ENCODE measurements around the genes ATF6, C1orf226 and DDR2.

GRCh38 chr1:161540616-161540982 lies 9.0 kb downstream of the FCGR3A start:
- PRO-cap: no peak
- RAMPAGE, long total RNA, 2 experiments: no peak in any of the 2 experiments

GRCh38 chr1:161765907-161767072 lies at the start of gene ATF6:
Gene ATF6, plus strand, starts transcription at chr1:161766320.
- PRO-cap: bidirectional peak, plus-strand start at chr1:161766324, minus-strand start at chr1:161766132
- RAMPAGE, long total RNA, 2 experiments: start-site peak on the plus strand in 2 of 2 experiments, at chr1:161766308-161766356 at its widest, 184 to 293 reads per replicate

DNA sequence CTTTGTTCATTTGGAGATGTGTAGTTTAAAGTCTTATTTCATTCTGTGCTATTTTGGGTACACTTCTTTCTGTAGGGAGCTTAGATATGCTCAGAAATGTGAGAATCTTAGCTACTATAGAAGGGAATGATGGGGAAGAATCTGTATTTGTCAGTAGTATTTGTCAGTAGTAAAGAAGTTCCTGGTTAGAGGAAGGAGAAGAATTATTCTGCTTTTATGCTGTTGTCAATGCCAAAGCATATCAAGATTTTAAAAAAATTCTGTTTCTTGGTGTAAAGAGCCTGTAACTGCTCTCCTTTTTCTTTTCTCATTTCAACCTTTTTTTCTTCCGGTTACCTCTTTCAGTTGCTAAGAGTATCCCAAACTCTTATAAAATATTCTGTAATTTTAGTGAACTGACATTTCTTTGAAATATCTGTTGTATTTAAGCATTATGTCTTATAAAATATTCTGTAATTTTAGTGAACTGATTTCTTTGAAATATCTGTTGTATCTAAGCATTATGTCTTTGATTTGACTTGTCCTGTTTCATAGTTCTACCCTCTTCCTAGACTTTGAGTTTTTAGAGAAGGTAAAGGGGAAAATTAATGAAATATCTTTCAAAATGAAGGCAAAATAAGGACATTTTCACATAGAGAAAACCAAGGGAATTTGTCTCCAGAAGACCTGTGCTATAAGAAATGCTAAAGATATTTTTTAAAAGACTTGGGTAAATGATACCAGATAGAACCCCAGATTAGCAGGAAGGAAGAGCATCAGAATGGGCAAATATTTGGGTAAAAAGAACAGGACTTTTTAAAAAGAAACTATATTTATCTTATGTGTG lies 91.0 kb downstream of the ATF6 start:
- PRO-cap: no peak
- RAMPAGE, long total RNA, 2 experiments: no peak in any of the 2 experiments

DNA sequence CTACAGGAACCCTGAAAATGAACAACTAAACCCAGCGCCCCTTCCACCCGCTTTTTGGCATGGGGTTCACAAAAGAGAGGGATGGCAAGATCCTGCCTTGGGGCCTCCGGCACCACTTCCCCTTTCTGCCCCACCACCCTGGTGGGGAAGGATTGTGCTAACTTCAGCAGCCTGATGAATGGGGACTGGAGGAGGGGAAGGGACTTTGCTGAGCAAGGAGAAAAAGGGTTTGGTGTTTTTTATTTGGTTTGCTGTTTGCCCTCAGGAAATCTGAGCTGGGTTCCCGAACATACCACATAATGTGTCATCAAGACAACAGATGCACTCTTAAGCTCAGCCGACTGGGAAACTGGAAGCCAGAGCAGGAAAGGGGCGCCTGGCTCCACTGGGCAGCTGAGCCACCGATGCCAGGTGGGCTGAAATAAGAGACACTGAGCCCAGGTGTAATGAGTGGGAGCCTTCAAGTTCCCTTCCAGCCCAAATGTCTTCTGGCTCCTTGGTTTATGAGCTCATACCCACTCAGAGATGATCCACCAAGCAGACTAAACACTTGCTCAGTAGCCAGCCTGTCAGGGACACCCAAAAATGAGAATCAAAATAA lies 19.8 kb downstream of the OLFML2B start:
- PRO-cap: bidirectional peak, plus-strand start at position 354 of the sequence, minus-strand start at position 122 of the sequence
- RAMPAGE, long total RNA, 2 experiments: no peak in any of the 2 experiments

- PRO-cap: no peak
- RAMPAGE, long total RNA, 2 experiments: no peak in any of the 2 experiments
Measured at GRCh38 chr1:162196965-162197501, 127.5 kb downstream of the NOS1AP start.

GRCh38 chr1:162229882-162230577 lies 146.6 kb downstream of the SPATA46 start:
- PRO-cap: no peak
- RAMPAGE, long total RNA, 2 experiments: no peak in any of the 2 experiments

DNA sequence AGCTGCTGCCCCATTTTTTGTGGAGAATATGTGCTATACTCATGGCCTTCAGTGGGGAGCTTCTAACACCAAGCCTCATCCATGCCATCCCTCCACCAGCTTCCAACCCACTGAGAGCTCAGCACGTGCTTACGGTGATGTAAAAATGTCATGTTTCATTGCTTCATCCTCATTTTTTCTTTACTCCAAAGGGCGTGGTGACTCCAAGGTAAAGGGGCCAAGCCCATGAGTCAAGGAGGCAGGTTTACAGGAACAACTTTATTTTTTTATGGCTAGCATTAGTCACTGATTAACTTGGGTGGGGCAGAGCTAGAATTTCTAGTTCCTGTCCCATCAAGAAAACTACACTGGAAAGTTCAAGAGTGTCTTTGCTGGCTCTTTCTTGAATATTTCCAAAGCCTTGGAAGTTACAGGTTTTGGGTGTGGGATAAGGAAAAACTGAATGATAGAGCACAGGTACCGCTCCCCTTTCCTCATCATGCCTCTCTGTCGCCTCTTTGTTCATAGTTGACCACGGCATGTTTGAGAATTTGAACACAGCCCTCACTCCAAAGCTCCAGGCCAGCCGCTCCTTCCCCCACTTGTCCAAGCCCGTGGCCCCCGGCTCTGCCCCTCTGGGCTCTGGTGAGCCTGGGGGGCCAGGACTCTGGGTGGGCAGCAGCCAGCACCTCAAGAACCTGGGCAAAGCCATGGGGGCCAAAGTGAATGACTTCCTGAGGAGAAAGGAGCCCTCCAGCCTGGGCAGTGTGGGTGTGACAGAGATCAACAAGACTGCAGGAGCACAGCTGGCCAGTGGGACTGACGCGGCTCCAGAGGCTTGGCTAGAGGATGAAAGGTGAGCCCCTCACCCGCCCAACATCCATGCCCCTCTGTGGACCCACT lies at the start of gene C1orf226:
Gene C1orf226, plus strand, starts transcription at position 345 of the 882 bp plus-strand sequence.
- PRO-cap: no peak
- RAMPAGE, long total RNA, 2 experiments: no peak in any of the 2 experiments

- PRO-cap: unidirectional peak, plus-strand start at chr1:162632558
- RAMPAGE, long total RNA, 2 experiments: no peak in any of the 2 experiments
Measured at GRCh38 chr1:162631917-162632664, at the start of gene DDR2. Gene DDR2, plus strand, starts transcription at chr1:162632464.

DNA sequence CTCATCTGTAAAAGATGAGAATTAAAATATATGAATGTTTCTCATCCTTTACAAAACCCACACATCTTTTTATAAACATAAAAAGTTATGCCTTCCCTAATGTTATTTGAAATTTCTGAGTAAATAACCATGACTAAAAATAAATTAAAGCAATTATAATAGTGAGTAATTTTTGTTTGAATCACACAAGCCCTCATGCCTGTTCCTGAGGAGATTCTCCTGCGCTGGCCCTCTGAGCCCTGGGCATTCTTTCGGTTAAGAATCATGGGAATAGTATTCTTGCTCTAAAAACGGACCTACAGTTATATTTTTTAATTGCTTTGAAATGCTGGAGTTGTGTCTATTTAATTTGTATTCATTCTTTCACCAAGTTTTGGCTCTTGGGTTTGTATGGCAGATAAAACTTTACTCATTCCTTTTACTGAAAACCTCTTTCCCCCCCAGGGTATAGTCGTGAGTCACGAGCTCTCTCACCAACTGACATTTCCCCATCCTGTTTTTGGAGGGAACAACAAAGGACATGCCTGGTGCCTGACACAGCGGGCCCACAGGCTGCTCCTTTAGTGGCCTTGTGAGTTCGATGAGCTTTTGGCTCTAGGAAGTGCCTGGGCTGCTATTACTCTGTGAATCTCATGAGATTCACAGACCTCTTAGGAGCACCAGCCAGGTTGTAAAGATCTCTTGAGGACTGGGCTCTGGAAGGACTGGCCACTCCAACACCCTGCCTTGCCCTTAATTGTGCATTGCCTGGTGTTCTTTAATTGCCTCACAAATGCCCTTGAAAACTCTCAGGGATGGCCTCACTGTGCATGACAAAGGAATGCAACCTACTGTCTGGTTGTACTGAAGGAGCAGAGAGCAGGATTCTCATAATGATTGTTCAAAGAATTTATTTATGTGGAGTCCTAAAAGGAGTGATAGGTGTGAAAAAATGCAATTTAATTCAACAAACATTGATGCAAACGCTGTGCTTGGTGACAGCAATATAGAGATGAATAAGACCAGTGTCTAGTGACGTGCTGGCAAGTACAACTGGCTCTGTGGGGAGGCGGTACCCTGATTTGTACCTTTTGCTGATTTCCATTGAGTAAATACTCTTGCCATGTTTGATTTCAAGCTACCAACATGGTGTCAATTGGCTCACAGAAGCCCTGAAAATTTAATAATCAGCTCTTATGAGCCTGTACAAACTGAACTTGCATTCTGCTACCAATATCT lies 58.7 kb downstream of the DDR2 start:
- PRO-cap: no peak
- RAMPAGE, long total RNA, 2 experiments: no peak in any of the 2 experiments

- PRO-cap: no peak
- RAMPAGE, long total RNA, 2 experiments: no peak in any of the 2 experiments
Measured at GRCh38 chr1:162719639-162720292, 70.7 kb upstream of the HSD17B7 start.

DNA sequence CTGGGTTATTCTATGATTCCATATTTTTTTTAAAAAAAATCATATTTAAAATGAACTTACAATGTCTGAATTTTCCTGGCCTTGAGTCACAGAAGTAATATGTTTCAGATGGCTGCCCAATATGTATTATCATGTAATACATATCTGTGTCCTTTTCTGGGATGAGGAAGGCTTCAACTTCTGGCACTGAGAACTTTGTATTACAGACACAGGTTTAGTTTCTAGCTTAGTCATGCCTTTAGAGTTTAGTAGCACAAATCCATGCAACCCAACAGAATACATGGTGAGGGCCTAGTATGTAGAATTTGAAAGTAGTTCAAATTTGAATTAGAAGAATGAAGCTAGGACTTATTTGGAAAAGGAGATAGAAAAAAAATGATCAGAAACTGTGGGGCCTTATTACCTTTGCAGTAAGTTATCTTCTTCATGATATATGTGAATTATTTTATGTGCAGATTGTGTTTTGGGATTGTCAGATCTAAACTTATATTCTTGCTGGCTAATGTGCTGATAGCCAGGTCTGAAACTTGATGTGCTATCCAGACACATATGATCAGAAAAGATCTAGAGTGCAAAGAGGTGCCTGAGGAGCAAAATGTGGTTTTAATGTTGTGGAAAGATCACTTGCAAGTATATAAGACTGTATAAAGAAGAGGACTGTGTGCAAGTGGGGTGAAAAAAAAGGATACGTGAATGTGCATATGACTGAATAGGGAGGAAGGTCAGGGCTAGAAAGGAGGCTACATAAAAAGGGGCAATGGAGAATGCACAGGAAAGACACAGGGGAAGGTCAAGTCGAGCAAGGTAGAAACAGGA lies 7.6 kb upstream of the HSD17B7 start:
- PRO-cap: no peak
- RAMPAGE, long total RNA, 2 experiments: no peak in any of the 2 experiments

GRCh38 chr1:163068686-163069087 lies 474 bp upstream of the RGS4 start:
- PRO-cap: no peak
- RAMPAGE, long total RNA, 2 experiments: no peak in any of the 2 experiments

GRCh38 chr1:163320987-163321292 lies 814 bp upstream of the NUF2 start:
- PRO-cap: no peak
- RAMPAGE, long total RNA, 2 experiments: no peak in any of the 2 experiments

- PRO-cap: no peak
- RAMPAGE, long total RNA, 2 experiments: no peak in any of the 2 experiments
Measured at GRCh38 chr1:164320800-164321186, 238.2 kb upstream of the PBX1 start.

DNA sequence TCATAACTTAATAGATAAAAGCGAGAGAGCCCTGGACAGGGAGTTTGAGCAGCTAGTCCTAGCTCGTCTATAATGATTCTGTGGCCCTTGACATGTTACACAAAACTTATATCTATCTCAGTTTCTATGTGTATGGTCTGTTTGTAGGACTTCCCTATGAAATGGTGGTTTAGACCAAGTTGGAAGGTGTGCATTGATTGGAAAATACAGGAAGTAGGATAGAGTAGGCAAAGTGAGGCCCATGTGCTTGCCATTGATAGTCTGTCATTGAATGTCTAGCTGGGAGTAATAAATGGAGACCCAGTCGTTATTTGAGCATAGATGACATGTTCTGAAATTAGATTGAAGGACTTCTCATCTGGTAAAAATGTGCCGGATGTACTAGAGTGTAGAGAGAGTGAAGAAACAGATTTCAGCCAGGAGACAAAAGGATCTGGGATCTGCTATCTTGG lies 136.8 kb downstream of the PBX1 start:
- PRO-cap: no peak
- RAMPAGE, long total RNA, 2 experiments: no peak in any of the 2 experiments

DNA sequence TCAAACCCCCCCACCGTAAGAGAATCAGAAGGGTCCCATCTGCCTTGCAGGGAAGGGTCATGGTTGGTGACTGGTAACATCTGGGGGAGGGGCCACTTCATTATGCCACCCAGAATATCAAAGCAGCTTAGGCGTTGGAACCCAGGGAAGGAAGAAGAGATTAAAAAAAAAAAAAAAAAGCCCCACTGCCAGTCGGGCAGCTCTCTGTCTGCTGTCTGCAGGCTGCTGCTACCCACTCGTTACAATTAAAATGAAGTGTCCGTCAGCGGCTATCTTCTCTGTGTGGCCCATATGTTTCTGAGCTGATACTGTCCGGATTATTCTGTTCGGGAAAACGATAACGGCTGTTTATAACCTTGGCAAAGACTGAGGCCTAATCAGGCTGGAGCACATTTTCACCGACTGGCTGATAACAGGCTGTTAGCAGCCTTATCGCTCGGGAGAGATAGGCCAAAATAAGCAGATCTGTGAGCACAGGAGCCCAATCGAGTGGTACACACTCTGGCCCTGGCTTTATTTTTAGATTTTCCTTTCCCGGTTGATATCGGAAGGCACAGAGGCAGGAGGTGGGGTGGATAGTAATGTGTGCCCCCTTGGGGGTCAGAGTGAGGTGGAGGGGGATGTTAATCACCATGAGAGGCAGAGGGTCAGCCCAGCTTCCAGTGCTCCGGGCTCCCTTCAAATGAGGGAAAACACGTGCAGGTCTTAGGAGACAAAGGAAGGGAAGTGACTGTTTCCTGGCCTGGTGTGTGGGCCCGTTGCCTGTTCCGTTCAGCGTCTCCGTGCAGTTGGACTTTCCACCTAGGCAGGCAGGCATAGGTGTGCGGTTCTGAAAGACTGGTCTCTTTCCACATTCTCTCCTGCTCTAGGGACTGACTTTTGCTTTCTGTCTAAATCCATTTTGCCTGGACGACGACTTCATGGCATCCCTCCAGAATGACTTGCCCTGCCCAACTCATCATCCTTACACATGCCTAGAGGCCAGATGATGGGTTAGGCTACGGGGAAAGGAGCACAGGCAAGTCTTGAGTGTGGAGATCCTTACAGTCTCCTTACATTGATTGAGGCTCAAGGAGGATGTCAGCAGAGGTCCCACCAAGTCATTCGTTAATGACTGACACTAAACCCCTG lies 153.4 kb downstream of the PBX1 start:
- PRO-cap: no peak
- RAMPAGE, long total RNA, 2 experiments: no peak in any of the 2 experiments

DNA sequence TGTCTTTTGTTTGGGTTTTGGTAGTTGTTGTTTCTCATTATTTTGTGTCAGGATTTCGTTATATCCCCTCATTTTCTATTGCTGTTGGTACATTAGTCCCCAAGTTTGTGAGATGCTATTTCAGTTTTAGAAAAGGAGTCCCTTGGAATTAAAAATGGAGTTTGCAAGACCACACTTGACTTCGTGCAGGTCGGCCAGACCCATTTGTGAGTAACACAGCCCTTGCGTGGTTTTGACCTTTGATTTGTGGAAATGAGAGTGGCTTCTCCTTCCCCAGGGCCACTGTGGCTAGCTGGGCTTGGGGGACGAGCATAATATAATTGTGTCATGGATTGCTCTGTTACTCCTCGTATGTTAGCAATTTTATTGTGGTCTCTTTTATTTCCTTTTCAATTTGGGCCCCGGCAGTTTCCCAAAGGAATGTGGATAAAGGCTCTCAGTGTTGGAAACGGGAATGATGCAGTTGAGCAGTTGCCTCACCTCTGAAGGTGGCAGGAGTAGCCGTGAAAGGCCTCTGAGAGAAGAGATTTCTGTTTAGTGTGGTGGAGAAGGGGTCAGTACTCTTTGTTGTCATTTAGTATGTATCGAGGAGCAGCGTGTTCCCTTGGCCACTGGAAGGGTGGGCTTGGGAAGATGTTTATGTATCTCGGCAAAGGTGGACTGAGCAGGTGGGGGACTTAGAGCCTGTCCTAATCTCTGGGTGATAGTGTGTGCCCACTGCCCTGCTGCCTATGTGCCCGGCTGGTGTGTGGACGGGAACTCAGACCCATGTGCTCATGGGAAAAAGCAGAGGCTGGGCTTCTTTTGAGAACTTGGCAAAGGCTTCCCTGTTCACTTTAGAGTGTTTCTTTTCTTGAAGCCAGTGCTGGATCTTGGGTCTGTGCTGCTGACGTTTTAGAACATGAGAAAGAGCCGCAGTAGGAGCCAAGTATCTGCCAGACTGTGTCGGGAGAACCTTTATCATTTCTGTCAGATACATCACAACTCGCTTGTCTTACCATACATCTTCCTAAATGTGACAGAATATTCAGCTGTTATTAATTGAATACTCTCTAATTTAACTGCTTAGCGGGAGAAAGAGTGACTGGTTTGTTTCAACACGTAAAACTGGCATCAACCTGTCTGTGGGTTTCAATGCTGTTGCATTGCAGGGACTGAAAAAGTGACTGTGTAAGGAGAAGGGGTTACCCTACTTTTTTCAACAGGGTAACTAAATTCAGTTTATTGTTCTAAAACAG lies 194.9 kb downstream of the PBX1 start:
- PRO-cap: bidirectional peak, plus-strand start at position 938 of the sequence, minus-strand start at position 843 of the sequence
- RAMPAGE, long total RNA, 2 experiments: no peak in any of the 2 experiments

DNA sequence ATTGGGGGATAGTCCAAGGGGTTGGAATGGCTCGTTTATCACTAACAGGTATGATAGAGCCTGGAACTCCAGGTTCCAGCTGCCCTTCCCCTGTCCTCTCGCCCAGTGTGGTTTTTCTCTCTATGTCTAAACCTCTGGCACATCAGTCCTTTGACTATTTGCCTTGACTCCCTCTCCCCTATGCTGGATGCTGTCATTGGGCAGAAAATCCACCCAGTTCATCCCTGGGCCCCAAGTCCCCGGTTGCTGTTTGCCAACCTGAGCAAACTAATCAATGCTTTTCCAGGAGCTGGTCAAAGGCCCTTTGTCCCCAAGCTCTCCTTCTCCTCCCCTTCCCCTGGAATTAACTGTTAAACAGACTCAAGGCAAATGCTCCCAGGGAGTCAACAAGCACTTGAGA lies 102.8 kb downstream of the LMX1A start:
- PRO-cap: no peak
- RAMPAGE, long total RNA, 2 experiments: no peak in any of the 2 experiments

DNA sequence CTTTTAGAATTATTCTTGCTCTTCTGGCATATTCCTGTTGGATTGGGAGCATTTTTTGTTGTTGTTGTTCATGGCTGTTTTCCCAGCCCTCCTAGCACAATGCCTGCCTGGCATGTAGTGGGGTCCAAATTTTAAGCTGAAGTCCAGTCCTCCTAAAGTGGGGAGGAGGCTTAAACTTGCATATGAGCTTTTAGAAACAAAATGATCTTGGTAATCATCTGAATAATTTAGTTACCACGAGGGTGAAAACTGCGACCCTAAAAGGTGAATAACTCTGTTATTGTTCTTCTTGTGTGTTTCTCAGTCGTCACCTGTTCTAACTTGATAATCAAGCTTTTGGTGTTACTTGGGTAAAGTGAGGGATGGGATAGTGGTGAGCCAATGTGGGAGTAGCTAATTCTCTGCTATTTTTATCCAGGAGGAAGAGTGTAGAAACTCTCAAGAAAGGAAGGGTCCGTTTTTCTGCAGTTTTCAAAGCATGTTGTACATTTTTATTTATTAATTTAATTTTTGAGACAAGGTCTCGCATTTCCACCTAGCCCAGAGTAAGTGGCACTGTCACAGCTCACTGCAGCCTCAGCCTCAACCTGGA lies 2.0 kb downstream of the UCK2 start:
- PRO-cap: no peak
- RAMPAGE, long total RNA, 2 experiments: no peak in any of the 2 experiments

- PRO-cap: no peak
- RAMPAGE, long total RNA, 2 experiments: no peak in any of the 2 experiments
Measured at GRCh38 chr1:166080551-166081451, 86.0 kb downstream of the FAM78B start.

Data from prostate gland (tissue), 2 donors.